Skeletal muscle satellite cell (primary cell): ENCODE data around the gene RAMP3.

DNA sequence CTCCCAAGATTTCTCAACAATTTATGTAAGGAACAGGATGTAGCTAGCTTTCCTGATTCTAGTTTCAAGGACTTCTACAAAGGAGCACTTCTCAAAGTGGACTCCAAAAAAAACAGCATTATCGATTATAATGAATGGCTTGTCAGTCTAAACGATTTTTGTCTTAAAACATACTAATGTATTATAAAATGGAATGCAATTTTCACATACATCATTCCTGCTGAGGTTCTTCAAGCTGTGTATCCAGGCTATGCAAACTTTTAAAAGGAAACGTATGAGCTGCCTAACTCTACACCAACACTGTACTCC is 3.5 kb downstream of the NUDCD3 start:
- CAGE, long polyA plus RNA, result no peak

DNA sequence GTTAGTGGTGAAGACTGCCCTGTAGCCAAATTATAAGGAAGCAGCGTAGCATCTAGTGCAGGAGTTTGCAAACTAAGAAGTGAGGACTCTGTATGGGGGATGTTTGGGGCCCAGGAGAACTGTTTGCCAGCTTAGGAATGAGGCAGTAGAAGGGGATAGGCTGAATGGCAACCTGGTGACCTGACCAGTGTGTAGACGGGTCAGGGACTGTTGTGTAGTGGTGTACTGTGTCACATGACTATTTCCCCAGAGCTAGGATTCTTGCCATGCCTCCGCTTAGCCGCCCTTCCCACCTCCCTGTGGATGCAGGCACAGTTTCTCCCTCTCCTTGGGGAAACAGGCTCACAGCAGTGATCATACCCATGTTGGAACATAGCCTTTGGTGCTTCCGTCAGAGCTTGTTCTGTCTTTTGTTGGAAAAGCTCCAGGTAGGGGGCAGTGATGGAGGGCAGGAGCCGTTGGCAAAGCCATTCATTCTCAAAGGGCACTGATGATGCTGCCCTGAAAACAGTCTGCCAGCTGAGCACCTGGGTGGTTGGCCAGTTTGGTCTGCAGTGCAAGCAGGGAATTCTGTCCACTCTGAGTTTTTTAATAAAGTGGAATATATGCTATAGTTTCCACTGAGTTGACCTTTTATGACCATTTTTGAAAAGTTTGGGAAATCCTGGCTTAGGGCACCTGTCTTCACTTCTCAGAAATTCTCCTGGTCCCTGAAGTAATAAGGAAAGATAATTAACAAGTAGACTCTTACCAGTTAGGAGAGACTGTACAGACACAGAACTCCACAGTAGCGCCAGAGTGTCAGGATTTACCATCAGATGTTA is 44.4 kb downstream of the OGDH start:
- CAGE, long polyA plus RNA, result no peak

GRCh38 chr7:44799310-44800028 is 3.0 kb downstream of the PPIA start:
- CAGE, long polyA plus RNA, result no peak

DNA sequence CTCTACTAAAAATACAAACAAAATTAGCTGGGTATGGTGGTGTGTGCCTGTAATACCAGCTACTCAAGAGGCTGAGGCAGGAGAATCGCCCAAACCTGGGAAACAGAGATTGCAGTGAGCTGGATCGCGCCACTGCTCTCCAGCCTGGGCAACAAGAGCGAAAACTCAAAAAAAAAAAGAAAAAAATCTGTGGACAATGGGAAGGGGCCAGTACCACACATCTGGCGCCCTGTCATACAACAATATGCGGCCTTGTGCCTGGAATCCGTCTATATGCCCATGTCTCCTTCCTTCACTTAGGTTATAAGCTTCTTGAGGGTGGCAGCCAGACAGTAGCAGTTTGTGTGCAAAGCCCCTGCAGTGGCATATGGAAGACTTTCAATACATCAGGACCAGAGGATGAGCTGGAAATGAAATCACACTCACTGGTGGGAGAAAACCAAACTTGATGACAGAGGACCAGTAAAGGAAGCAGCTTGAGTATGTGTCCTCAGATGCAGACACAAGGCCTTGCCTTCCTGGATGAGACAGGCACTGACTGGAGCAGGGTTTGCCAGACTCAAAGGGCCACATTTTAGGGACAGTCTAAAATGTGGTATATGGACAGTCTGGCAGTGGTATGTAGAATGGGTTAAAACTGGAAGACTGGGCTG is 23.6 kb downstream of the H2AZ2 start:
- CAGE, long polyA plus RNA, result no peak

DNA sequence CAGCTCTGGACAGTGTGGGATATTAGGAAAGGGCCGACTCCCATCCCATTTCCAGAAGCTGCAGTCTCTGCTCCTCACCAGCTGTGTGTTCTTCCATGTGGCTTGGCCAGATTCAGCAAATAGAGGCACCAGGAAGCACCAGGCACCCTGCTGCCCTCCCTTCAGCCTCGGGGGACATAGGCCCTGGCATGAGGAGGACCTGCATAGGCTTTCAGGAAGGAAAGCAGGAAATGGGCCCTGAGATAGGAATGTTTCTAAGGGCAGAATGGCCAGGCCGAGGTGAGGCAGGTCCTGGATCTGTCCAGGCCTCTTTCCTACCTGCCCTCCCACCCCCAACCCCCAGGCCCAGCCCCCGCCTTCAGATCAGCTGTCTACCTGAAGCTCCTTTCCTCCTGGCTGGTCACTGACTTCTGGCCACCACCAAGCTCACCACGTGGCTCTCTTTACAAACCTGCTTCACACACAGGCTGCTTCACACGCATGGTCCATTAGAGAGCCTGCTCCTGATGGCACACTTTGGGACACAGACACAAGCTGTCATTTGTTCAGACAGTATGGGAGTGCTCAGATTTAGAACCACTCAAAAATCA is 27.6 kb upstream of the PURB start:
- CAGE, long polyA plus RNA, result no peak

GRCh38 chr7:44959538-44960122 is 19.2 kb downstream of the MYO1G start:
- CAGE, long polyA plus RNA, result no peak

DNA sequence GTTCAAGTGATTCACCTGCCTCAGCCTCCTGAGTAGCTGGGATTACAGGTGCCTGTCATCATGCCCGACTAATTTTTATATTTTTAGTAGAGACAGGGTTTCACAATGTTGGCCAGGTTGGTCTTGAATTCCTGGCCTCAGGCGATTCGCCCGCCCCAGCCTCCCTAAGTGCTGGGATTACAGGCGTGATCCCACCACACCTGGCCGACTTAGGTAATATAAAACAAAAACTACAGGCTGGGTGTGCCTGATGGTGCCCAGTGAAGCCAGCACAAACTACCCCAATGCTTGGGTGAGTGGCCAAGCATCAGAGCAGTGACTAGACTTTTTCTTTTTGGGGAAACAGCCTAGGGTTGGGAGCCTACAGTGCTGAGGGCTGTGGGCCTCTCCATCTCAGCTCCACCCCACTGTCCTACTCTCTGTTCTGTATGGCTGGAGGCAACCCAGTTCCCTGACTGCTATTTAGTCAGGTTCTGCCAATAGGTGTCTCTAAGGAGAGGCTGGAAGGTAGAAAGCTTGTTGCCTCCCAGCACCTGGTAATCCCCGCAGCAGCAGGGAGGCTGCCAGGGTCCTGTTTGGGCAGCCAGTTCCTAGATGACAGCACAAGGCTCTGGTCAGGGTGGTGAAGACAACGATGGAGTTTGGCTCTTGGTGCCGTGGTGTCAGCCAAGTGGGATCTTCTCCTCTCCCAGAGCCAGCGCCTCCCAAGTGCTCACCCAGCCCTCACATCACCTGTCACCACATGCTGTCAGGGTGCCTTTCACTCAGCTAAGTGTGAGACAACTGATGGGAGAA is 10.4 kb upstream of the NACAD start:
- CAGE, long polyA plus RNA, result no peak

GRCh38 chr7:45107318-45107957 is 4.1 kb downstream of the TBRG4 start:
- CAGE, long polyA plus RNA, result no peak

DNA sequence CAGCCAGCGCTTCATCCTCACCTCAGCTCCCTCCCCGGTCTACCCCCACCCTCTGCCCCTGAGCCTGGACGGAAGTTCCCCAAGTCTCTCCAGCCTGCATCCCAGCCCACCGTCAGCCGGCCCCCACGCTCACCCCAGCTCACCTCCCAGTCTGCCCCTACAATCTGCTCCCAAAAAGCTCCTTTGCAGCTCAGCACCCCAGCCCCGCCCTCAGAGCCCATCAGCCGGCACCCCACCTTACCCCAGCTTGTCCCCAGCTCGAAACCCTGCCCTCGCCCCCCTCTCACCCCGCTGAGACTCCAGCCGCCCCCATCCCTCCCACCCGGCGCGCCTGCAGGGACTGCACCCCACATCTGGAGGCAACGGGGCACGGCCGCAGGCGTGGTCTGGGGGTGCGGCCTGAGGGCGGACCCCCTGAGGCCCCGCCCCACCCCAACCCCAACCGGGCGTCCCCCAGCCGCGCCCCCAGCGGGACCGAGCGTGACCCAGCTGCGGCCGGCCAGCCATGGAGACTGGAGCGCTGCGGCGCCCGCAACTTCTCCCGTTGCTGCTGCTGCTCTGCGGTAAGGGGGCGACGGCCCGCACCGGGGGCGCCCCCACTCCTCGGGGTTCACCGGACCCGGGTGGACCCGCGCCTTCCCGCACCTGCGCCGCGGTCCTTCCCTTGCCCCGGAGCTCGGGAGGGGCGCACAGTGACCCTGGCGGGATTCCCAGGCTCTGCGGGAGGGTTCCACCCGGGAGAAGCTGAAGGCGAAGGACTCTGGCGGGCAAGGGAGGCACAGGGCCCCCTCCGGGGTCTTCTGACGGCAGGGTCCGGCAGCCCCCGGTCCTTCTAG is at the start of gene RAMP3:
Gene RAMP3, plus strand, starts transcription at position 468 of the 836 bp plus-strand sequence.
- CAGE, long polyA plus RNA, result no peak

DNA sequence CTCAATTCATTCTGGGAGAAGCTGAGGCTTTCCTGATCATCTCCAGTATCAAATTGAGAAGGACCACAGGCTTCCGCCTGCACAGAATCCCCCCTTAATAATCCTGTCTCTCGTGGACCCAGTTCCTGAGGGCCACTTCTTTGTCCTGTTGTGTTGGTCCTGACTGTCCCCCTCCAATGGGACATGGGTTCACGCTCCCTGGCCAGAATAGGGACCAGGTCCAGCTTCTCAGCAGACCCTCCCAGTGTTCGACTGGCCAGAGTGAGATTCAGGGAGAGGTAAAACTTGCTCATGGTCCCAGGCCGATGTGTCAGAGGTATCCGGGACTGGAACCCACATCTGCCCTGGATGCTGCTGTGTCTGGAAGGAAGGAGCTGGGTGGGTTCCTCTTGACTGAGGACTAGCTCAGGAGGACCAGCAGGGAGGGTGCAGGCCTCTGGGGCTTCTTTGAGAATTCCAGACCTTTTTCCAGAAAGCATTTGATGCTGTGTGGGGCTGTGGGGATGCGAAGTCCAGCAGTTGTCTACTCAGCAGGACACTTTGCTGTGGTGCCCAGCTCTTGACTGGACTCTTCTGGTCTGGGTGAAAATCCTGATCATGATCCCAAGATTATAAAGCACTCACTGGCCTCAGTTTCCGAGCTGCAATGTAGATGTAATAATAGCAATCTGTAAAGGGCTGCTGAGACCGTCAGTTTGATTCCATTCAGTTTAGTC is 1.6 kb downstream of the RAMP3 start:
- CAGE, long polyA plus RNA, result no peak

- CAGE, long polyA plus RNA, result no peak
Measured at GRCh38 chr7:45240184-45240388, 82.5 kb downstream of the RAMP3 start.

GRCh38 chr7:45694929-45695539 is 120.9 kb downstream of the ADCY1 start:
- CAGE, long polyA plus RNA, result no peak

DNA sequence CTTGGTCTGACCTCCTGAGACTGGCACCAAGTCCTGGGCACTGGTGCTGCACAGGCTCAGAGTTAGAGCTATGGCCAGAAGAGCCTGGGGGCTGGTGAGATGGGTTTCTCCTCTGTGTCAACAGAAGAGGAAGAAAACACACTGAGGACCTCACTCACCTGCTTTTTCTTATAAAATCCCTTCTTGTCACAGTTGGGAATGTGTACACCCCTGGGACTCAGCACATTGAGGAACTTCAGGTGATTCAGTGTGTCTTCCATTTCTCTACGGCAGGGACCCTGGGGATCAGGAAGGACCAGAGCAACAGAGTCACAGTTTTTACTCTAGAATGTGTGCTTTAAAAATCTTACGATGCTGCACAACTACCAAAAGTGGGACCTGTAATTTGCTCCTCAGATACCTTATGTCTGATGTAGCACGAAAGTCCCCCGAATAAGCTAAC is 4.7 kb downstream of the IGFBP3 start:
- CAGE, long polyA plus RNA, result no peak

DNA sequence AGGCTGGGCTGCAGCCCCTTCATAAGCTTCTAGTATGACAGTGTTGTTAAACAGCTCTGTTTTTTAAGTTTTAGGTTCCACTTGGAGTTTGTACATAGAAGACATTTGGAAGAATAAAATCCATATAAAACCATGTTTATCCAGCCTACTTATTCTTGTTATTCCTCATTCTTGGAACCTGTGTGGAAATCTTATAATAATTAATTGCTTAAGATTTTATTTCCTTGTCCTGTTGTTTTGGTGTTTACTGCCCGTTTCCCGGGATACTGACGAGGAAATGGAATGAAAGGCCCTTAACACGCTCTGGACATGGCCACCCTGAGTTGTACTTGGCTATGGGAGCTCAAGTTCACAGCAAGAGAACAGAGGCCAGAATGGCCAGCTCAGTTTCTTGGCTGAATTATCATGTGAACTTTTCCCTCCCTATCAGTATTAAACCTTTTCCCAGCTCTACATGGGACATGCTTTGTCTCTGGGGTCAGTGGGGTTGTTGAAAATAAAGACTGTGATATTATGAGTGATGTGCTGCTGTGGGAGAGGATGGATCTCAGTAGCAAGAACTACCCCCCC is 86.9 kb upstream of the IGFBP3 start:
- CAGE, long polyA plus RNA, result no peak

GRCh38 chr7:46281238-46281639 is 360.2 kb upstream of the IGFBP3 start:
- CAGE, long polyA plus RNA, result no peak

DNA sequence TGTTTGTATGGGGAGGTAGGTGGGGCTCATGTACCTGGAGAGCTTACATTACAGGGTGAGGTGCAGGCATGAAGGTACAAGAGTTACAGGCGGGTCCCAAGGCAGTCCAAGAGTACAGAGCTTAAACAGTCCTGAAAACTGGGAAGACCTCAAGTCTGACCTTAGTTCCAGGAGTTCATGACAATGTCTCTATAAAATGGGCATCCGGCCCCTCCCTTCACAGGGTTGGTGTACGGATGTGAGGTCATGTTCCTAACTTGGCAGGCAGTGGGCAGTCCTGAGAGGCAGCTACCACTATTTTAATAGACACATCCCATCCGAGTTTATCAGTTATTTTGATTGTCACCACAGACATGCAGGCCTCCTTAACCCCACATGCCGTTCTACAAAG is 647.4 kb upstream of the IGFBP3 start:
- CAGE, long polyA plus RNA, result no peak

- CAGE, long polyA plus RNA, result no peak
Measured at GRCh38 chr7:46969933-46970358, 612.0 kb downstream of the TNS3 start.

- CAGE, long polyA plus RNA, result no peak
Measured at GRCh38 chr7:47254042-47254779, 327.7 kb downstream of the TNS3 start.

- CAGE, long polyA plus RNA, result no peak
Measured at GRCh38 chr7:47301514-47302072, 280.3 kb downstream of the TNS3 start.

- CAGE, long polyA plus RNA, result no peak
Measured at GRCh38 chr7:47446909-47447444, 134.9 kb downstream of the TNS3 start.